Heart left ventricle (tissue), 7 donors: ENCODE data around the genes GLUL and TEDDM1.

GRCh38 chr1:182391668-182392829 is at the start of gene GLUL:
GLUL (minus strand) TSS chr1:182391790.
- PRO-cap, 6 experiments: peak in 6 of 6 experiments; most common plus-strand start chr1:182392049 (in 4); most common minus-strand start chr1:182391790 (in 6)
- RAMPAGE, long total RNA, 2 experiments: start-site peak on the minus strand in 2 of 2 experiments, at chr1:182391753-182391825 at its widest, 2,041 to 2,762 reads per replicate
- RRBS: 2% methylated on average over 20 of the region's 81 CpGs

- PRO-cap, 6 experiments: no peak in any of the 6 experiments
- RAMPAGE, long total RNA, 2 experiments: no peak in any of the 2 experiments
- RRBS: no CpG with 5 or more reads among the region's 6 CpGs
These were observed 2.5 kb upstream of the GLUL start for GRCh38 chr1:182394004-182394635.

GRCh38 chr1:182396633-182397185 is 3.8 kb downstream of the TEDDM1 start:
- PRO-cap, 6 experiments: peak in 1 of 6 experiments; most common minus-strand start chr1:182396804 (in 1)
- RAMPAGE, long total RNA, 2 experiments: no peak in any of the 2 experiments
- RRBS: no CpG with 5 or more reads among the region's 5 CpGs

DNA sequence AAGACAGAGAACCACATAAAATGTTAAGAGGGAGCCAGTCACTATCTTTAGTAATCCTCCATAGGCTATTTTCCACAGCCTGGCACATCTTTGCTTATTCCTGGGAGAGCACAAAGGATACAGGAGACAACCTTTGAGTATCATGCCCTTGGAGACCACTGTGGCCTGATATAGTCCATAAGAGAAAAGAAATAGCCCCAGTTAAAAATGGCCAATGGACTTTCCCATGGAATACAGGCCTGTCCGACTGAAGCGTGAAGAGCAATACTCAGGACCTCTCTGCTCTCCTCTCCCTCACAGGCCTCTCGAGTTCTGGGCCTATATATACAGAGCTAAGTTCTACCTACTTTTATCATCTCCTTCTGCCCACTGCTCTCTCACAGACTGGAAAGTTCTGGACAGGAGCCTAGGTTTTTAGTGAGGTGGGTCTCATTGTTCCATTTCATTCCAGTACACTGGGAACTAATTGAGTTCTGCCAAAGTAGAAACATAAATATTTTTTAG is at the start of gene TEDDM1:
Gene TEDDM1, minus strand, starts transcription at position 326 of the 504 bp plus-strand sequence.
- PRO-cap, 6 experiments: no peak in any of the 6 experiments
- RAMPAGE, long total RNA, 2 experiments: no peak in any of the 2 experiments
- RRBS: no CpG with 5 or more reads among the region's 3 CpGs

DNA sequence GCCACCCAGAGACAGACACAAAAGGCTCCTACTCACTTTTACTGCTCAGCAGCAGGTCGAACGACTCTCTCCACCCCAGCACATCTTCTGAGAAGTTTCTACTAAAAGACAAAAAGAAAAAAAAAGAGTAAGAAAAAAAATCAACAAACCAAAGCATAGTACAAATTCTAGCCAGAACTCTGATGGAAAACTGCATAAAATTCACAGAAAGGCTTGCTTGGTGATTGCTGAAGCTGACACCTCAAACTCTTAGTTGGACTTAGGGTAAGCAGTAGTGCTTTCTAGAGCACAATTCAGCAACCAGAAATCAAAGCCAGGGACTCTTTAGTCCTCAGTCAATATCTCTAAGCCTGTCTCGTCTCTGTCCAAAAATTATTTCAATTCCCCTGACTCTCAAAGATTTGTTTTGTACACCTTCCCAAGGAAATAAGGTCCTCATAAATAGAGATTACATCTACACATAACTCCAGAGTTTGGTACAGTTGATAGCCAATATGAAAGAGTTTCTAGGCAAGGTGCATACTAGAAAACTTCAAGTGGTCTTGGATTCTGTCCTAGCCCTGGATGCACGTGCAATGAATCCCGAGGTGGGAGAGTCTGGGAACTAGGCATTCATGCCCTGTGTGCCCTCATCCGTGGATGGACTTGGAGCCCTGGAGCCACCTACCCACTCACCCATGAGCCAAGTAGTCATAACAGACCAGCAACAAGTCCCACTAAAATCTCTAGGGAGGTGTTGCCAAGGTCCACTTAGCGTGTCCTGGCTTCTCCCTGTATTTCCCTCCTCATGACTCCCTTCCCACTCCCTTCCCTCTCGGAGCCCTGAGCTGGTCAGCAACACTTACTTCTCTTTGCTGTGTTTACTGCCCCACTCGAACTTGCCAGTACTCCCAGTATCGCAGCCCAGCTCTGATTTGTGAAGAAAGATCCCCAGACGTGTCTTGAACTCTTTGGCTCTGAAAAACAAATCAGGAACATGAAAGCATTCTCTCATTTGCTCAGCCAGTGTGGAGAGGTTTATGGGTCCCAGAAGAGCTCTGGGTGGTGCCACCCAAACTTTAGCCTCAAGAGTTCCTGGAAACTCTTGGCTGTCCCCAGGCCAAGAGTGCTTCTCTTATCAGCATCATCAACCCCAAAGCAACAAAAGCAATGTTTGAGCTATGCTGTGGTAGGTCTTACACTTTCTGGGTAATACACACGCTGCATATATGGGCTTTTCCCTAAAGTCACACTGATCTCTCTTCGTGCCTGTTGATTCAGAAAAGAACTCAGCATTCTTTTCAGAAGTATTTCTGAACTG is 1.4 kb downstream of the RGS16 start:
- PRO-cap, 6 experiments: no peak in any of the 6 experiments
- RAMPAGE, long total RNA, 2 experiments: no peak in any of the 2 experiments
- RRBS: no CpG with 5 or more reads among the region's 13 CpGs

DNA sequence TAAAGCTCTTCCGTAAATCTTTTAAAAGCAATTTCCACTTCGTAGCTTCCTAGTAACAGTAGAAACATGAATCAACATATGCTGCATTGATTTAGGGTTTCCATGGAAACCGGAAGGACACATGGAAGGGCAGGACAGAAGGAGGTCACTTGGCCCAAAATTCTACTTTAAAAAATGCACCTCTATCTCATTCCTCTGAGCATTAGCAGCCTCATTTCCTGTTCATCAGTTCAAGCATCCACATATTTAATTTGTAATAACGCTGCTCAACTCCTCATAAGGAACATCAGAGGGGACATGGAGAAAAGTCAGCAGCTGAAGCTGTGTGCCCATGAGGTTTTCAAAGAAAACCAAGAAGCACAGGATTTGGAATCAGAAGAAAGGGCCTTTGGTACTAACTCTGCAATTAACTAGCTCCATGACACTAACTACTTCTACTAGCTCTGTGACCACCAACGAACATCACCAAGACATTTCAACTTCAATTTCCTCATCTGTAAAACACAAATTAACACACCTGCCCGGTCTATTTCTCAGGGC is 7.9 kb downstream of the RGS8 start:
- PRO-cap, 6 experiments: peak in 2 of 6 experiments; most common plus-strand start position 277 of the sequence (in 2)
- RAMPAGE, long total RNA, 2 experiments: no peak in any of the 2 experiments
- RRBS: no CpG with 5 or more reads among the region's 6 CpGs

DNA sequence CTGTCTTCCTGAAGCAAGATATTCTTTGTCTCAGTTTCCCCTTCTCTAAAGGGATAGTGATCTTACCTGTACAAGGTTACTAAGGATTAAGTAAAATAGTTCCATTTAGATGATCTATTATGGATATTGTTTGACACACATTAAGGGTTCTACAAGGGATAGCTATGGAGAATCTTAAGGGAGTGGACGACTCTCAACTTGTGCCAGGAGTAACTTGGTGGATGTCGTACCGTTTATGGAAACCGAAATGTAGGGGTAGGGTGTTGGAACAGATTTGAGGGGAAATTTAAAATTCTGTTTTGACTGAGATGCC is 1.4 kb downstream of the DHX9 start:
- PRO-cap, 6 experiments: no peak in any of the 6 experiments
- RAMPAGE, long total RNA, 2 experiments: no peak in any of the 2 experiments
- RRBS: no CpG with 5 or more reads among the region's 4 CpGs

- PRO-cap, 6 experiments: no peak in any of the 6 experiments
- RAMPAGE, long total RNA, 2 experiments: no peak in any of the 2 experiments
- RRBS: no CpG with 5 or more reads among the region's 6 CpGs
These were observed 3.3 kb downstream of the DHX9 start for GRCh38 chr1:182842312-182843080.

DNA sequence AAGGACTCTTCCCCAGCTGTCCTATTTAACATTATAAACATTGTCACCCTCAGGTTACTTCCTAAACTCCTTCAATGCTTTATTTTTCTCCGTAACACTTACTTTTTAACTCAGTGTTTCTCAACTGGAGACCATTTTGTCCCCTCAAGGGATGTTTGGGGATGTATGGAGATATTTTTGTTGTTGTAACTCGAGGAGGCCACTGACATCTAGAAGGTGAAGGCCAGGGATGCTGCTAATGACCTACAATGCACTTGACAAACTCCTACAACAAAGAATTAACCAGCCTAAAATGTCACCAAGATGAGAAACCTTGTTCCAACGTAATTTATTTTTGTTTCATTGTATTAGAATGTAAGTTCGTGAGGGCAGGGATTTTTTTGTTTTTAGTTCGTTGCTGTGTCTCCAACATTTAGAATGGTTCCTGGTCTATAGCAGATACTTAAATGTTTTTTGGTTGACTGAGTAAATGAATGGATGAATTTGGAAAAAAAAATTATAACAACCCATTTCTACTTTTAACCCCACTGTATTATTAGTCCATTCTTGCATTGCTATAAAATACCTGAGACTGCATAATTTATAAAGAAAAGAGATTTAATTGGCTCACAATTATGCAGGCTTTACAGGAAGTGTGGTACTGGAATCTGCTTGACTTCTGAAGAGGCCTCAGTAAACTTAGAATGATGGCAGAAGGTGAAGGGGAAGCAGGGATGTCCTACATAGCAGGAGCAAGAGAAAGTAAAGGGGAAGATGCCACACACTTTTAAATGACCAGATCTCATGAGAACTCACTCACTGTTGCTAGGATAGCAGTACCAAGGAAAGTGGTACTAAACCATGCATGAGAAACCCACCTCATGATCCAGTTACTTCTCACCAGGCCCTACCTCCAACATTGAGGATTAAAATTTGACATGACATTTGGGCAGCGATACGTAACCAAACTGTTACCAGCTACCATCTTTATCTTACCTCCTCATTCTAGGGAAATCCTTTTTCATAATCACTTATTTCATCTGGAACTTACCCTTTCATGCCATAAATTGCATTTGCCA is 9.3 kb downstream of the DHX9 start:
- PRO-cap, 6 experiments: no peak in any of the 6 experiments
- RAMPAGE, long total RNA, 2 experiments: no peak in any of the 2 experiments
- RRBS: no CpG with 5 or more reads among the region's 7 CpGs

DNA sequence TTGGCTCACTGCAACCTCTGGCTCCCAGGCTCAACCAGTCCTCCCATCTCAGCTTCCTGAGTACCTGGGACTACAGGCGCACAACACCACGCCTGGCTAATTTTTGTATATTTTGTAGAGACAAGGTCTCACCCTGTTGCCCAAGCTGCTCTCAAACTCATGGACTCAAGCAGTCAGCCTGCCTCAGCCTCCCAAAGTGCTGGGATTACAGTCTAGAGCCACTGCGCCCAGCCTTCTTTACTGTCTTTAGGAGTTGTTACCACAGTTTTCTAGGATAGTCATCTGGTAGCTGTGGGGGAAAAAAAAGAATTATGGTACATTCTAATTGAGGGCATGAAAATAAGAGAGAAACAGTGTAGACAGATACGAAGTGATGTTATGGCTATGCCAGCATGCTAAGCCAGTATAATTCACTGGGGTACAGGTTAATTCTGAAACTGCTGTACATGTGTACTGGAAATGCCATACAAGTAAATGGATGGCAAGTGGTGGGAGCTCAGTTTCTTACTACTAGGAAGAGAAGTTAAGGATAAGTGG is 33.9 kb downstream of the DHX9 start:
- PRO-cap, 6 experiments: no peak in any of the 6 experiments
- RAMPAGE, long total RNA, 2 experiments: no peak in any of the 2 experiments
- RRBS: no CpG with 5 or more reads among the region's 4 CpGs

DNA sequence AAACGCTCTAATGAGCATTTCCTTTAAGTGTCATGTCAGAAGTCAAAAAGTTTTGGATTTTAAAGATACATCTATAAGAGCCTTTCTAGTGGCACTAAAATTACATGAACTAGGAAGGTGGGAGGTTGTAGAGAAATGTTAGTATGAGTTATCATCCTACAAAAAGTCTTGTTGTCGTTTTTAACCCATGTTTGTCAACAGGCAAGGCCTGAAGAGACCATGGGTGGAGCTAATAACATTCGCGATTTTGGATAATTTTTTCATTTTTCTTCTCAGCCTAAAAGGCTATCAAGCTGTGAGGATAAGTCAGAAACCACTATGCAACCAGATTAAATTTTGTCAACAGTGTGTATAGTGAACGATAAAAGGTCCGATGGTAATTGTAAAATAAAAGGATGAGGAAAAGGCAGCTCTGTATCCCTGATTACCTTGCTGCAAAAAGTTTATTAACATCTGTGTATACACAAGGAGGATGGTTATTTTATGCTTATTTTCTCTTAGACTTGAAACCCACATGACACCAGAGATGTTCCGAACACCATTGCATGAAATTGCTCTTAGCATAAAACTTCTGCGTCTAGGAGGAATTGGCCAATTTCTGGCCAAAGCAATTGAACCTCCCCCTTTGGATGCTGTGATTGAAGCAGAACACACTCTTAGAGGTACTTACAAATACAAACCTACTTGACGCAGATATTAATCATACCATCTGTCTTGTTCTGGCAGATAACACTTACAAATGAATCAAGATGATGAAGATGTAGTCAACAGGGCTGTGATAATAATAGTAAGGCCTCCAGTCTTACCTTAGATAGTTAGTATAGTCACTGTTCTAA is 39.8 kb downstream of the DHX9 start:
- PRO-cap, 6 experiments: no peak in any of the 6 experiments
- RAMPAGE, long total RNA, 2 experiments: no peak in any of the 2 experiments
- RRBS: no CpG with 5 or more reads among the region's 9 CpGs

GRCh38 chr1:182883936-182884160 is 44.7 kb downstream of the DHX9 start:
- PRO-cap, 6 experiments: no peak in any of the 6 experiments
- RAMPAGE, long total RNA, 2 experiments: no peak in any of the 2 experiments
- RRBS: no CpG with 5 or more reads among the region's 4 CpGs

- PRO-cap, 6 experiments: no peak in any of the 6 experiments
- RAMPAGE, long total RNA, 2 experiments: no peak in any of the 2 experiments
- RRBS: no CpG with 5 or more reads among the region's 4 CpGs
These were observed 37.3 kb downstream of the LAMC1 start for GRCh38 chr1:183060375-183061096.

GRCh38 chr1:183130007-183130819 is 55.9 kb upstream of the LAMC2 start:
- PRO-cap, 6 experiments: no peak in any of the 6 experiments
- RAMPAGE, long total RNA, 2 experiments: start-site peak on the plus strand in 1 of 2 experiments, at chr1:183130420-183130547 at its widest, 83 to 115 reads per replicate
- RRBS: no CpG with 5 or more reads among the region's 14 CpGs

- PRO-cap, 6 experiments: no peak in any of the 6 experiments
- RAMPAGE, long total RNA, 2 experiments: no peak in any of the 2 experiments
- RRBS: no CpG with 5 or more reads among the region's 2 CpGs
These were observed 48.4 kb upstream of the LAMC2 start for GRCh38 chr1:183137611-183138071.

GRCh38 chr1:183164281-183164800 is 21.7 kb upstream of the LAMC2 start:
- PRO-cap, 6 experiments: no peak in any of the 6 experiments
- RAMPAGE, long total RNA, 2 experiments: no peak in any of the 2 experiments
- RRBS: no CpG with 5 or more reads among the region's 1 CpG

DNA sequence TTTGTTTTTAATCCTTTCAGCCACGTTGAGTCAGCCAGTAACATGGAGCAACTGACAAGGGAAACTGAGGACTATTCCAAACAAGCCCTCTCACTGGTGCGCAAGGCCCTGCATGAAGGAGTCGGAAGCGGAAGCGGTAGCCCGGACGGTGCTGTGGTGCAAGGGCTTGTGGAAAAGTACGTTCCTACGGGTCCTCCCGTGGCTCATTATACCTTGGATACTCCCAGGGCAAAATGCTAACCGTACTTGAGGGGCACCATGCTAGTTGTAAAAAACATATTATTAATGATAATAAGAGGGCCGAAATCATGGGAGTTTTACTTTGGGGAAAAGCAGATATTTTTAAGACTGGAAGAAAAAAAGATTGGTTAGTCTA is 49.5 kb downstream of the LAMC2 start:
- PRO-cap, 6 experiments: peak in 1 of 6 experiments; most common minus-strand start position 129 of the sequence (in 1)
- RAMPAGE, long total RNA, 2 experiments: no peak in any of the 2 experiments
- RRBS: no CpG with 5 or more reads among the region's 12 CpGs

DNA sequence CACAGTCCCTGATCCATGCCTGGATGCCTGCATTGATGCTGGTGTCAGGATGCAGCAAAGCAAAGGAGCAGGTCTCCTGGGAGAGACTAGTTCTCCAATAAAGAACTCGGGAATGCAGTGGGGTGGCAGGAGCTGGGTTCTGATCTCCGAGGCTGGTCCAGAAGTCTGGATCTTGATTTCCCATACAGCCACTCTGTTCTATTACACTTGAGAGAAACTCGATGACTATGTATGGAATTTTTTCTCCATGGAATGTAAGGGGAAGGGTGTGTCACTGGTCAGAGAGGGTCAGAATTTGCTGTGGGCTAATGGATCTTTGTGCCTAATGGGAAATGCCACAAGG is 86.1 kb downstream of the LAMC2 start:
- PRO-cap, 6 experiments: no peak in any of the 6 experiments
- RAMPAGE, long total RNA, 2 experiments: no peak in any of the 2 experiments
- RRBS: no CpG with 5 or more reads among the region's 3 CpGs

DNA sequence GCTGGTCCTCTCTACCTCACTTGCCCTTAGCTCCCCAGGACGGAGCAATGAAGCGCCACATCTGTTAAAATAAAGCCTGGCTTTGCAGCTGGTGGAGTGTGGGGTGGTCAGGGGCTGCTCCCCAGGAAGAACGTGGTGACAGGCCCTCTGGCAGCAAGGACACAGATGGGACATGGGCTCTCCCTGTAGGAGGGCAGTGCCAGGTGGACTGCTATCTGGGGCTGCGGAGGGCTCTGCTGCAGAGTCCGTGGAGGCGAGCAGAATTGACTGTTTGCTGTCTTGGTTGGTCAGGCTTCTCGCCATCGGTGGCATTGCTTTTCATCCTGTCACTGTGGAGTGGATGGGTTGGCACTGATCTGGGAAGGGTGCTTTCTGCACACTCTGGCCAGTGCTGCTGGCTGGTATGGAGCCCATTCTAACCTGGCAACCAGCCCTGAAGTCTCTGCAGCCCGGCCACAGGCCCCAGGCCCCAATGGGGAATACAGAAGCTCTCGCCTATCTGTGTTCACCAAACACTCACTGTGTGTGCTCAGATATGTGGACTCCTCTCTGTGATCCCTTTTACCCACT is 103.0 kb downstream of the LAMC2 start:
- PRO-cap, 6 experiments: peak in 1 of 6 experiments; most common plus-strand start position 328 of the sequence (in 1); most common minus-strand start position 238 of the sequence (in 1)
- RAMPAGE, long total RNA, 2 experiments: no peak in any of the 2 experiments
- RRBS: no CpG with 5 or more reads among the region's 10 CpGs

DNA sequence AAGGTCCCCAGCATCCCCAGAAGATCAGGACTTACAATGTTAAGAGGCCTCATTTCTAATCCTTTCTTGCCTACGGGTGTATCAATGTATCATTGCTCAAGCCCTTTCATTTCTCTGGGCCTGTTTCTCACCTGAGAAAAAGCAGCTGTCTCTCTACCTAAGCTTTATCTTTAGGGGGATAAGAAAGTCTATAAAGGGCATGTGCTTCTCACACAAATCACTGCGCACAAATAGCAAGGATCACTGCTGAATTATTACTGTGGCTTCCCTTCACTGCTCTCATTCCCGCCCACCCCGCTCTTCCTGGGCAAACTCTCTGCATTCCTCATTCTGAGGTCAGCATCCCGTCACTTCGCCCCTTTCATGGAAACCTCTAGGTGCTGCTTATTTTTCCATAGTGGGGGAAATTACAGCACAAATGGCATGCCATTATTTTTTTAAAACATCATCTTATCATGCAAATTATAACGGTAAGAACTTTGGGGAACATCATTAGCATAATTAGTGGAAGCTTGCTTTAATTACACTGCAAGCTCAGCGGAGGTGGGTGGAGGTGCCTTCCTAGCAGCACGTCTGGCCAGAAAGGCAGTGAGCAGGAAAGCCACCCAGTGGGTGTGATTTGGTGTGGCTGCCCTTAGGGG is 105.7 kb downstream of the LAMC2 start:
- PRO-cap, 6 experiments: peak in 1 of 6 experiments; most common minus-strand start position 256 of the sequence (in 1)
- RAMPAGE, long total RNA, 2 experiments: no peak in any of the 2 experiments
- RRBS: no CpG with 5 or more reads among the region's 9 CpGs